GM23248 (cell line): ENCODE measurements around the gene RAB38.

- RAMPAGE, long total RNA = no peak
Observed at GRCh38 chr11:86027258-86028154, 41.4 kb downstream of the PICALM start.

DNA sequence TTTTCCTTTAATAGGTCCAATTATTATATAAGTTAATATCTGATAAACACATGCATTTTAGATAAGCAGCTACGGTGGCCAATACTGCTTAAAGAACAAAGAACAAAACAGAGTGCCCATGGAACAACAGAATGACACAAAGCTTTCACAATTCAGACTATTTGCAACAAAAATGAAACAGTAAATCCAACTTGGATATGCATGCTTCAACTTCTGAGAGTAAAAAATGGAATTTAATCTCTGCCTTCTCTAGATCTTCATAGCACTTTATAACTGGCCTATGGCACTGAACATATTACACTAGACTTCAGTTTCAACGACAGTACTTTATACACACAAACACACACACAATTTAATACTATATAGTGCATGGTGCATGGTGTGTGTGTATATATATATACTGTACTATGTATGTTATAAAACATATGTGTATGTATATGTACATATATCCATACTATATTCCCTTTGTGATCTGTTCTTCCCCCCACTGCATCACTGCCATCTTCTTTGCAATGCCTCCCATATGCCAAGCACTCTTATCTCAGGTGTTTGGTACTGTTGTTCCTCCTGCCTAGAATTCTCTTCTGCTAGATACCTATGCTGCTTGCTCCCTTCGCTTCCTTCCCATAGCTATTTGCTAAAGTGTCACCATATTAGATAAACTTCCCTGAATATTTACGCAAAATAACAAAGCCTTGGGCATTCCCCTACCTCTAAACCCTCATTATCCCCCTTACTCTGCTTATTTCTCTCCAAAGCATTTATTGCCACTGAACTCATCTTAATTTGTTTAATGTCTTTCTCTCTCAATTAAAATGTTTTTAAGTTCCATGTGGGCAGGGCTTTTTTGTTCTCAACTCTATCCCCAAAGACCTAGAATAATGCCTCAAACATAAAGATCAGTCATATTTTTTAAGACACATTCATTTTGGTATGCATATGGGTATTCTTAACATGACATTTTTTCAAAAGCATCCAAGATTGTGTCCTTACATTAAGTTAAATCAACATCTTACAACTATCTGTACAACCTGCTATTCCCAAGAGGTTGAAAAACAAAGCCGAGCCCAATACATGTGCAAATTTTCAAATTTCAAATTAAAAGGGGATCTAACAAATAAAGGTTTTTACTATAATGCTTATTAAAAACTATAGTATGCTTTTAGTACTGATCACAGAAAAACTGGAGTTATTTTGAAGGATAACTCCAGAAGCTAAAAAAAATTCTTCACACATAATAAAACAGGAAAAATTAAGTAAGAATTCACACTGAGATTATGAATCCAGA lies 35.5 kb downstream of the PICALM start:
- RAMPAGE, long total RNA = no peak

DNA sequence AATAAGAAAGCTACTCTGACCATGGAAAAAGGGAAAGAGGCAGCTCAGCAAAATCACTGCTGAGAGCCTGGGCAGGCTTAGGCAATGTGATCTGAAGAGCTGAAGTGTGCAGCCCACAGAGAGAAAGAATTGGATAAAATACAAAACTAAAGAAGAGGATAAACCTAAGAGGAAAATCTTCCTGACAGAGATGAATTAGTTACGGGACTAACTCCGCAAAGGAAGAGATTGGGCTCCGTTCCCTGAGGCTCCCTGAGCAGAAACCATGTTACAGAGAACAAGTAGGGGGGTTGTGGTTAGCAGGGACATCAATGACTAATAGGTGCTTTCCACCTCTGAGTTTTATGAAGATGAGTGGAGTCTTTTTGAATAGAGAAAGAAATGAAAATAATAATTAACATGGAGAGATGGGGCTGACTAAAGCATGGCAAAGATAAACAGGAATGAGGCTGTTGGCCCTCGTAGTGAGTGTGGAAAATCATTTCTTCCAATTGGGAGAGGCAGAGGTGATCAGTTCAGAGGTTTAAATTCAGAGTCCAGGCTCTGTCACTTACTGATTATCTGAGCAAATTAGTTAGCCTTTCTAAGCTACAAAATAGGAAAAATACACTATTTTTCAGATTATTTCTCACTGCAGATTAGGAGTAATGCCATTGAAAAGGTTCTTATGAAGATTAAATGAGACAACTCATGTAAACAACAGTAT lies 47.5 kb upstream of the PICALM start:
- RAMPAGE, long total RNA = no peak

- RAMPAGE, long total RNA = no peak
Observed at GRCh38 chr11:86245742-86246273, 1.3 kb downstream of the EED start.

DNA sequence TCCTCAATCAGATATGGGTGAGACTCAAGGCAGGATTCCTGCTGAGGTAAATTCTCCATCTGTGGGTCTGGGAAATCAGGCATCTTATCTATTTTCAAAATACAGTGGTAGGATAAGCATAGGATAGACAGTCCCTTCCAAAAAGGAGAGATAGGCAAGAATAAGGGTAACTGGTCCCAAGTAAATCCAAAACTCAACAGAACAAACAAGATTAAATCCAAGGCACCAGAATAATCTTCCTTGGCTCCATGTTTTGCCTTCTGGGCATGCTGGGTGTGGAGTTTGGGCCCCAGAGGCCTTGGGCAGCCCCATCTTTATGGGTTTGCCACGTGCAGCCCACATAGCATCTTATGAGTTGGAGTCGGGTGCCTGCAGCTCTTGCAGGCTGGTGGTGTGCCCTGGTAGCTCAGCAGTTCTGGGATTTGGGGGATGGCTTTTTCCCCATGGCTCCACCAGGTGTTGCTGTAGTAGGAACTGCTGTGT lies 16.6 kb downstream of the EED start:
- RAMPAGE, long total RNA = no peak

- RAMPAGE, long total RNA = no peak
Observed at GRCh38 chr11:86440692-86441460, 66.2 kb downstream of the CCDC81 start.

GRCh38 chr11:86503030-86504229 lies 128.7 kb downstream of the CCDC81 start:
- RAMPAGE, long total RNA = no peak

DNA sequence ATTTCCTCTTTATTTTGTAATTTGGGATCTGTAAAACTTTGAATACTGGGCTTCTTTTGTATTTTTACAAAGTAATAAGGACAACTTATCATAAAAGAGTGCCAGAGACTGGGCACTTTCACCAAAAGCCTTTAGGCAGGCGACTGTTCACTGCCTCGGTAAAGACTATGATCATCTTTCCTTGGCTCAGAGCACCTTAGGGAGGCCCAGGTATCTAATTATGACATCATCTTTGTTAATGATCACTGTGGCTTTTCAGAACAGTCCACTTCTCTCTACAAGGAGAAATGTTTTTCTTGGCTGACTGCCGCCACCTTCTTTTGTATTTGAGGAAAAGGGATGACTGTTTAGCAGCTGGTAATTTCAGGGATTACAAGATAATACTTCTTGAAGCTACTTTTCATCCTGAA lies 192.6 kb downstream of the CCDC81 start:
- RAMPAGE, long total RNA = no peak

DNA sequence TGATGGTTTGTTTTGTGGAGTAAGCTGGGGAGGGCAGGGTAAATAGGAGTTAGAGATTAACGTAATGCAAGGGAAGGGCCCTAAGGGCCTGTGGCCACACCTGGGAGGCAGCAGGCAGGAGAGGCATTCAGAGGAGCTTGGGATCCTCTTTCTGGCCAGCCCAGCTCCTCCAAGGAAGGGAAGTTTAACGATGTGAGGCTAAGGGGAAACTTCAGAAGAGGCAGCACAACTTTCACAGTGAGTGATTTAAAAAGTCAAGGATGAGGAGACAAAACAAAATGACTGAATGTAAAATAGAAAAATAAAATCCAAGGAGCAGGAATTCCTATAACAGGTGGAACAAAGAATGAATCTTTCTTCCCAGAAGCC lies 197.1 kb downstream of the CCDC81 start:
- RAMPAGE, long total RNA = no peak

DNA sequence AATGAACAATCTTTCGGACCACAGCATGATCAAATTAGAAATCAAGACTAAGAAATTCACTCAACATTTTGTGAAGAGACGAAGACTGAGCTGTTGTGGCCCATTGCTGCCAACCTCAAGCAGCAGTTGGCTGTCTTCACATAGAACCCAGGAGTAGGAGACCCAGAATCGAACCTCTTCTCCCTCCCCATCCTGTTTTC lies 13.5 kb upstream of the TMEM135 start:
- RAMPAGE, long total RNA = no peak

- RAMPAGE, long total RNA = no peak
Observed at GRCh38 chr11:87321191-87321851, 283.6 kb downstream of the TMEM135 start.

DNA sequence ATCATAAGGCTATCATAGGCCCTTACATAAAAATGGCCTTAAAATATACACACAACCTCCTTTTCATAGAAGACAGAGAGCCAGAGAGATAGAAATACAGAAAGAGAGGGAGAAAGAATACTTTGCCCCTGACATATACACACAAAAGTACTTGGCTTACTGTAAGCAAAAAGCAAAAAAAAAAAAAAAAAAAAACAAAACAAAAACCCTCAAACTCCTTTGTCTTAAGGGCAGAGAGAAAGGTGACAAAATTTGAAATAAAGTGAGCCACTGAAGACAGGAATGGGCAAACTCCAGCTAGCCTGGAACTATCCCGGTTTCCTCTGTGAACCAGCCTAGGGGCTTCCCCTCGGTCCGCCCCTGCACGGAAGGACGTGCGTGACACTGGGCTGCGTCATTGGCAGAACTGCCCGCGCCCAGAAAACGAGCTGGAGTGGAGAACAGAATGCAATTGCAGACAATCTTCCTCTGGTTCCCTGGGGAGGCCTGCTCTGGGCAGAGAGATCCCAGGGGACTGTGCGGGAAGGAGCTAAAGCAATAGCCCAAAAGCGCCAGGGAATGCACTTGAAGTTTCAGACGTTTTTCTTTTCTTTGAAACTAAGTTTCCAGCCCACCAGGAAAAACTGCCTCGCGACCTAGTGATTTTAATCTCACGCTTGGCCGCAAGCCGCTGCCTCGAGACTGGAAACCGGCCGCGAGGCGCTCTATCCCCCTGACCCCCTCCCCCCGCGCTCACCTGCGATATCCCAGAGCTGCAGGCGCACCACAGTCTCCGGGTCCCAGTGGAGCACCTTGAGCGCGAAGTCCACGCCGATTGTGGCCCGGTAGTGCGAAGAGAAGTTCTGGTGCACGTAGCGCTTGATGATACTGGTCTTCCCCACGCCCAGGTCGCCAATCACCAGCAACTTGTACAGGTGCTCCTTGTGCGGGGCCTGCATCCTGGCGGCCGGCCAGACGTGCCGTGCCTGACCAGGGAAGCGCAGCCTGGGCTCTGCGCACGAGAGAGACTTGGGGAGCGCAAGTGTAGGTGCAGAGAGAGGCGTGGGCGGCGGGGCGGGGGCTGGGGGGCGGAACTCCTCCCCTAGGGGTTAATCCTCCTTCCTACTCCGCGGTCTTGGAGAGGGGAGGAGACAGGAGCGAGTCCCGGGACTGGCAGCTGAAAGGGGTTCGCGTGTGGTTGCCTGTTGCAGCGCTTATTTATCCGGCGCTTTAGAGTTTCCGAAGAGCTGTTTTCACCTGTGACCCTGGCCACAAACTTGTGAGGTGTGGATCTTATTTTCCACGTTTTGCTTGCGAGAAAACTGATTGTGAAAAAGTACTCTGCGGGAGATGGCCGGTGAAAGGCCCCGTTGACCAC lies at the start of gene RAB38:
Gene RAB38 (minus strand): TSS at position 997 of the 1,357 bp plus-strand sequence.
- RAMPAGE, long total RNA = no peak

- RAMPAGE, long total RNA = no peak
Observed at GRCh38 chr11:88405891-88406313, 68.4 kb upstream of the CTSC start.

DNA sequence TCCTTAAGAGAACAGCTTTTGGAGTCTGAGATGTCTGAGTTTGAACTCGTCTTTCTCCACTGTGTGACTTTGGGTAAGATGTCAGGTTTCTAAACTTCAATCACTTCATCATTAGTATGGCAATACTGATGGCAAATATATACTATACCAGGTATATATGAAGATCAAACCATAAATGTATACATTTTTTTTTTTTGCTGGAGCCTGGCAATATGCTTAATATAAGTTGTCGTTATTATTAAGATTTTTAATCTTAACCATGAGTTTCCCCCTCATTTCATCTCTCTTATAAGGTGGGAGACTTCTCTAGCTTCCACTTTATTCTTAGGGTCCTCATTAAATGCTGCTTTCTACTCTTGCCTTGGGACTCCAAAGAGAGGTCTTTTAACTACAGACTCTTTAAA lies 108.3 kb upstream of the CTSC start:
- RAMPAGE, long total RNA = no peak

DNA sequence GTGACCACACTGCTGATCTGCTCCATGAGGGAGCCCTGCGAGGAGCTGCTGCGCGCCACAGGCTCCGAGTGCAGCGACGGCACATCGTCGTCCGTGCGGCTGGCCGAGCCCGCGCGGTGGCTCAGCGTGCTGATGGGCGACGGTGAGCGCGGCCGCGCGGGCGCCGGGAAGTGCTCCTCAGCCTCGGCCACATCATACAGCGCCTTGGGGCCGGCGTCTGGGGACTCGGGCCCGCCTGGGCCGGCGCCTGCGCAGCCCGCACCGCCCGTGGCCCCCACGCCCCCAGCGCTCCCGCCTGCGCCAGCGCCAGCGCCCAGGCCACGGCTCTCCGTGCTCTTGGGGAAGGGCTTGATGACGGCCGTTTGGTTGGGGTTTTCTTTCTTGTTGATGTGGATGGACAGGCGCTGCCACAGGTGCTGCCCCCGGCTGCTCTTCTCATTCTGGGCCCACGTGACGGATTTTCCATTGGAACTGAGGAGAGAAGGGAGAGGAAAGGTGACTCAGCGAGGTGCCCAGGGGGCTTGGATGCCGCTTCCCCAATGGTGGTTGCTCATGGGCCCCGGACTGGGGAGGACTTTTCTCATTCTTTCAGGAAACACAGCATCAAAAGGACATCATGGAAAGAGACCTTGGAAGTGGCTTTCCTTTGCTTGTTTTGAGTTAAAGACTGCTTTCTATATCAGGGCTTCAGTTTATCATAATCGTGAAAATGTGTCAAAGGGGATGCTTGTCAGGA lies 171.7 kb upstream of the CTSC start:
- RAMPAGE, long total RNA = no peak

- RAMPAGE, long total RNA = no peak
Observed at GRCh38 chr11:89417155-89417409, 74.1 kb downstream of the NOX4 start.

DNA sequence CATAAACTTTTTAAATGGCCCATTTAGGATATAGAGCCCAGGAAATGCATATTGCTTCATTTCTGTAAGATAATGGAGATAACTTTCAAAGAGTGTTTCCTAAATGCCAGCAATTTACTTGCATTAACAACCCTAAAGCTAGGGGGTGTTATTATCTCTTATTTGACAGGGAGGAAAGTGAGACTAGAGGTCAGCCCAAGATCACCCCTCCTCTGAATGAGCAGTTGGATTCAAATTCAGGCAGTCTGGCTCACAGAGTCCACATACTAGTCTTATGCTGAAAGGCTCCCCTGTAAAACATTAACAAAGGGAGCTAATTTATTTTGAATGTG lies 49.9 kb upstream of the TRIM77 start:
- RAMPAGE, long total RNA = no peak

DNA sequence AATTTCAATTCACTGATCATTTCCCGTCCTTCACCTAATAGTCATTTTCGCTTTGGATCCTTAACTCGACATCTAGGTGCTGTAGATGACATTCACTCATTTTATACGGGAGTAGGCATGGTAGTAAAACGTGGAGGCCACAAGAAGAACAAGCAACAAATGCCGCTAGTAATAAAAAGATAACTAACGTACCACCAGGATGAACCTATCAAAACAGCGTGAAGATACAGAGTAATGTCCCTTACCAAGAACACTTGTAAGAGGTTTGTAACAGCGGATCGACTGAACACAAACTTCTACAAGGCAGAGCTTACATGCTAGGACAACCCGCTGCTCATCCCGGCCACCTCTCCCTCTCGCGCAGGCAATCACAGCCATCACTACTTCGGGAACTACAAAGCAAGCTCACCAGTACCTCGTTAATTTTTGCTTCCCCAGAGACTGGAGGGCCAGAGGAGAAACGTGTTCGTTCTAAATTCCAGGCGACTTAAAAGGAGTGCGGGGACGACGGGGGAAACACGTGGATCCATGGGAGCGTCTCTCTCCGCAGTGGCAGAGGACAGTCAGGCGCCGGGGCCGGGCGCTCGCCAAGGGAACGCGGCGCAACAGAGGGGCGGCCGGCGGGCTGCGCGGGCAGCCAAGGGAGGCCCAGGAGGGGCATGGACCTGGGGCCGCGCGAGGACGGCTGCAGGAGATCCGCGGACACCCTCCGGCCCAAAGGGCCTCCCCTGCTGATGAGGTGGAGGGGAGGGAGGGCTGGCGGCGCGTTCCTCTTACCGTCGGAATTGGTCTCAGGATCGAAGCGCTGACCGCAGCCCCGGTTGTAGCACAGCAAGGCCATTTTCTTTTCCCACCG lies 507 bp downstream of the CHORDC1 start:
- RAMPAGE, long total RNA = no peak

DNA sequence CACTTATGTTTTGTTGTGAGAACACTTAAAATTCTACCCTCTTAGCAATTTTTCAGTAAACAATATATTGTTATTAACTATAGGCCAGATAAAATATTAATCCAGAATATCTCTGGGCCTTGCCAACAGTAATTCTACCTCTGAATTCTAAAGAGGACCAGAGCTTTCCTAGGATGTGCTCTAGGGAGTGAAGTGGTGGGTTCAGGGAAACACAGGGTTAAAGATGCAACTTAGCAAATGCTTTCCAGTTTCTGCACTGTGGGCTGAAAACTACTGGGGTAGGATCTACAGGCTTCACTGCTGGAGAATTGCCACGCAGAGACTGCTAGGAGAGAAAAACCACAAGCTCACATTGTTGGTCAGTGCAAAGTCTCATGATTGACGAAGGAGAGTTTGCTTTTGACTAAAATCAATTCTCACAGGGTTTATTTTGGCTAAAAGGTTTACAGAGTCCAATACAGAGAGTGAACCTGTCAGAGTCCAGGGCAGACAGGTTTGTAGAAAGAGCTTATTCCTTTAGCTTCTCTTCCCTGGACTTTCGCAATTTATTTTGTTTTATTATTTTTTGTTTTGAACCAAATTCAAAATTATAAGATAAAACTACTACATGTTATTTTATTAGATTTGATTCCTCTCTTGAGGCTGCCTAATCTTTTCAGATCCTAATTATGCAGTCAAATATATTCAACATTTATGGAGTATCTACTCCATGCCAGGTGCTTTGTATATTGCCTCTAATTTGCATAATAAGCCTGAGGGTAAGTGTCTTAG lies 64.6 kb downstream of the MTNR1B start:
- RAMPAGE, long total RNA = no peak

GRCh38 chr11:93236800-93237090 lies 39.0 kb upstream of the SLC36A4 start:
- RAMPAGE, long total RNA = no peak